HT-29 (cell line): ENCODE data around the genes PRCC, ETV3L, FCRL4 and KIRREL1.

- RAMPAGE, long total RNA = no peak
These were observed 13.0 kb upstream of the SEMA4A start for GRCh38 chr1:156140367-156140759.

GRCh38 chr1:156210126-156210740 is 2.6 kb upstream of the PMF1 start:
- RAMPAGE, long total RNA = no peak

DNA sequence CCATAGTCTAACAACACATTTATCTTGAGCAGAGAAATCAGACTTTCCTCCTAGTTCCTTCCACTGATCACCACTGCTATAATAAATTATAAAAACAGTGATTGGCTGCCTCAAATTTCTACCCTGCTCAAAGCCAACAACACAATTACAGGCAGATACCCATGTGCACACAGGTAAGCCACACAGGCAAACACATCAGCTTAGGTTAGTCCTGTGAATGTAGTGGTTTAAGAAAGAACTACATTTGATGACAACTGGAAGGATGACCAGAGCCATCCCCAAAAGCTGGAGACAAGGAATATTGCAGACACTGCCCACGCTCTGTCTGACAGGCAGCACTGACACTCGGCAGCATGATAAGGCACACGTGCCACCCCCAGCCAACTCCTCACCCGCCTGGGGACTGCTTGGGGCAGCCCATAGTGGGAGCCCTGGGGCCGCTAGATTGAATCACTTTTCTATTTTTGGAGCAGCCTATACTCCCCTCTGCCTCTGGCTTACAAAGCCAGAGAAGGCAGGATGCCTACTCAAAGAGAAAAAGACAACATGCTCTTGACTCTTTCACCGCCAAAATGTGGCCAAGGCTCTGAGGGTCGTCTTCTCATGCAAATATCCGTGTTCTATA is 1.5 kb downstream of the SMG5 start:
- RAMPAGE, long total RNA = no peak

DNA sequence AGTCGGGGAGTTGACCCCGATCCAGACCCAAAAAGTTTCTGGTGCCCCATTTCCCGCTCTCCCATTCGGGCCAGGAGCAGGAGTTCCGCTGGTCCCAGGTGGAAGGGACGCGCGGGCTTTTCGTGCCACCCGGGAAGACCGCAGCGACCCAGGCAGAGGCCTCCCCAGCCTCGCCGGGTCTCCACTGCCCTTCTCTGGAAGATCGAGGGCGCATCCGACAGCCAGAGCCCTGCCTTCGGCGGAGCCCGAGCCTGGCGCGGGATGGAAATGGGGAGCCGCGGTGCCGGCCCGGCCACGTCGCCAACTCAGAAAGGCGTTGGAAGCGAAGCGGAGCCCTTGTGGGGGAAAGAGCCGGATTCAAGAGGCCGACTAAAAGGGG is 51.7 kb downstream of the RHBG start:
- RAMPAGE, long total RNA = no peak

GRCh38 chr1:156480555-156481715 is 19.6 kb downstream of the MEF2D start:
- RAMPAGE, long total RNA = no peak

GRCh38 chr1:156672452-156673207 is 4.6 kb downstream of the NES start:
- RAMPAGE, long total RNA = no peak

DNA sequence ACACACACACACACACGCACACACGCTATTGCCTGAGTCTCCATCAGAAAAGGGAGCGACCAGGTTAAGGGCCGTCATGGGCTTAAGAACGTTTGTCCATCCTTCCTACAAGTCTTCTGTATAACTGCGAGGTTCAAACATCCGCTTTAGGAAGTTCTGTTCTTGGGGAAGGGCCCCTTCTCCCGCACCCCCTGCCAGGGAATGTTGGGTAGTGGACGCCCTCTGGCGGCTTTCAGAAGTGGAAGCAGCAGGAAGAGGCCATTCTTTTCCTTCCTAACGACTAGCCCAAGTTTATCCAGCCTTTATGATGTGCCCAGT is 748 bp upstream of the NES start:
- RAMPAGE, long total RNA = no peak

GRCh38 chr1:156704894-156705322 is 475 bp downstream of the CRABP2 start:
- RAMPAGE, long total RNA = no peak

- RAMPAGE, long total RNA = no peak
These were observed 4.3 kb downstream of the HDGF start for GRCh38 chr1:156746976-156747778.

- RAMPAGE, long total RNA = no peak
These were observed 367 bp upstream of the HDGF start for GRCh38 chr1:156751984-156752099.

GRCh38 chr1:156752100-156752708 is 729 bp upstream of the HDGF start:
- RAMPAGE, long total RNA = start-site peak on the minus strand at chr1:156752113-156752438, 18 and 24 reads in 2 replicates

- RAMPAGE, long total RNA = start-site peak on the plus strand at chr1:156767498-156767558, 18 and 51 reads in 2 replicates
These were observed at the start of gene PRCC for GRCh38 chr1:156767023-156767719. Gene PRCC, plus strand, starts transcription at chr1:156767535.

DNA sequence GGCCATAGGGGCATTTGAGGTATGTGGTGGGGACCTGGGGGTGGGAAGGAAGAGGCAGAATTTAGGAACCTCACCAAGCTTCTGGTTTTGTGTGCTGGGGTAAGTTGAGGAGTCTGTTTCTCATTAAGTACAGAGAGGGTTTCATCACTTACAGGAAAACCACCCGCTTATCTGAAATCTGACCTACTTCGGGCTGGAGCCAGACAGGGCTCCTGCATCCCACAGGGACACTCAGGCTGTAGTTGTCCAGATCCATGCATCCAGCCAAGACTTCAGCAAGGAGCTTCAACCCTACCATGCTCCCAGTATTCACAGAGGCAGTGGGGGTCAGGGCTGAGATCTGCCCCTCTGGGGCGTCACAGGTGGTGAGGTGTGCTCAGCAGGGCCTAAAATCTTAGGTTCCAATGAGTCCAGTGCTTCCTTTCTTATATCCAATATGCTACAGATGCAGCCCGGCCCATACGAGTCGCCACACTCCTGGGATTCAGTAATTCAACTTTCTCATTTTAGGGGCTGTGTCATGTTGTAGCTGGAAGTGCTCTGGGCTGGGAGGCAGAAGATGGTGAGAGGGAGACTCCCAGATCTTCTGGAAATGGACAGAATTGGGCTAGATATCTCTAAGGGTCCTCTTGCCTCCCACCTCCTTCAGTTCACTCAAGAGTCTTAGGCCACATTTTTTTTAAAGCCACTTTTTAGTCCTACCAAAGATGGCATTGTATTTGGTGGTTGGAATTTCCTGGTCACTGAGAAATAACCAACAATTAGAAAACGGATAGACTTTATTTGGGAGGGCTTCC is 14.9 kb downstream of the SH2D2A start:
- RAMPAGE, long total RNA = no peak

DNA sequence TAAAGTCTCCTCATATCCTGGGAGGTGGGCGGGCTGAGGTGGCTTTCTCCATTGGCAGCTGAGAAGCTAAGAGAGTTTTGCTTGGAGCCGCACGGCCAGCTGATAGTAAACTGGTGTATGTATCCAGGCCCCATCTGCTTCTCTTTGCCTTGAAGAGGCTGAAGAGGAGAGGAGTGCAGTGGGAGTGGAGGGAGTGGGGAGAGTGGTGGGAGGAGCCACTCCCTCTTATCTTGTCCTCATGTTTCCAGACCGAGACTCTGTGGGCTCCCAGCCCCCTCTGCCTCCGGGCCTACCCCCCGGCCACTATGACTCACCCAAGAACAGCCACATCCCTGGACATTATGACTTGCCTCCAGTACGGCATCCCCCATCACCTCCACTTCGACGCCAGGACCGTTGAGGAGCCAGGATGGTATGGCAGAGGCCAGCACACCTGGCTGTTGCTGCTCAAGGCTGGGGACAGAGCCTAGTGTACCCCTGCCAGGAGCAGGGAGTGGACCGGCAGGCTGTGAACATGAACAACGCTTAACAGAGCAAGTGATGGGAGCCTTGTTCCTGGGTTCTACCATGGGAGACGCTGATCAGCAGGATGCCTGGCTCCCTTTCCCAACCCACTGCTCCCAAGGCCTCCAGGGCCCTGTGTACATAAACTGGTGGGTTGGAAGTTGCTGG is 5.9 kb upstream of the LRRC71 start:
- RAMPAGE, long total RNA = no peak

- RAMPAGE, long total RNA = no peak
These were observed at the start of gene ETV3L for GRCh38 chr1:157099664-157100057. Gene ETV3L, minus strand, starts transcription at chr1:157099808.

- RAMPAGE, long total RNA = no peak
These were observed 7.9 kb downstream of the ETV3 start for GRCh38 chr1:157130250-157130760.

DNA sequence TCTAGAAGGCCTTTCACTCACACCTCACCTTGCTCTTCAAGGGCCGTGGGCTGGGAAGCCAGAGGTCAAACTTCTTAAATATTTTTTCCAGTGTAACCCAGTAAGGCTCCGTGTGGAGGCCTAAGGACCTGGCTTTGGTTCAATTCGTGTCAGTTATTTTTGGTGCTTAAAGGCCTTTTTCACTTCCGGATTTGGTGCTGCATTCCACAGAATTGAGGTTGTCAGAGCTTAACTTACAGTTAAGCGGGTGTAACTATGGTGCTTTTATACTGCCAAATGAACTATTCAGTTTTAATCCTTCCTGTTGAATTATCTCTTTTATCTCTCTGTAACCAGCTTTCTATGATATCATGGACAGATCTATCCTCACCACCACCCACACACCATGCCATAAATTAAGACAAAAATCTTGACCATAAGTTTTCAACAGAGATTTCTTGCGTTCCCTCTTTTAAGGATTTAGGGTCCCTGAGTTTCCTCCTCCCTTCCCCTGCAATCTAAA is 10.2 kb upstream of the ETV3 start:
- RAMPAGE, long total RNA = no peak

DNA sequence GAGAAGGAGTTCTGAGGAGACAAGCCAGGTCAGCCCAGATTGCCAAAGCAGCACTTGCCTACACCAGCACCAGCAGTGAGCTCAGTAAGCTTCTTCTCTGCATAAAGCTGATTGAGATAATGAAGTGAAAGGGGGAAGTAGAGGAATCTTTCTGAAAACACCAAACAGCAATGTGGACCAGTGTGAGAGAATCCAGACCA is at the start of gene FCRL4:
TSS of gene FCRL4 (minus strand) at position 121 of the 200 bp plus-strand sequence.
- RAMPAGE, long total RNA = no peak

GRCh38 chr1:157726878-157727416 is 26.4 kb upstream of the FCRL3 start:
- RAMPAGE, long total RNA = no peak

GRCh38 chr1:157992759-157993745 is at the start of gene KIRREL1:
Gene KIRREL1, plus strand, starts transcription at chr1:157993645.
- RAMPAGE, long total RNA = no peak